ENCODE results near the genes ACSF2, CACNA1G and ANKRD40CL.

- PRO-cap, result no peak
- RAMPAGE, long total RNA, 3 experiments, result no peak in any of the 3 experiments
Observed at GRCh38 chr17:50263430-50264002, 10.8 kb upstream of the TMEM92 start.

GRCh38 chr17:50276655-50277238, 2.5 kb downstream of the TMEM92 start:
- PRO-cap, result no peak
- RAMPAGE, long total RNA, 3 experiments, result no peak in any of the 3 experiments

DNA sequence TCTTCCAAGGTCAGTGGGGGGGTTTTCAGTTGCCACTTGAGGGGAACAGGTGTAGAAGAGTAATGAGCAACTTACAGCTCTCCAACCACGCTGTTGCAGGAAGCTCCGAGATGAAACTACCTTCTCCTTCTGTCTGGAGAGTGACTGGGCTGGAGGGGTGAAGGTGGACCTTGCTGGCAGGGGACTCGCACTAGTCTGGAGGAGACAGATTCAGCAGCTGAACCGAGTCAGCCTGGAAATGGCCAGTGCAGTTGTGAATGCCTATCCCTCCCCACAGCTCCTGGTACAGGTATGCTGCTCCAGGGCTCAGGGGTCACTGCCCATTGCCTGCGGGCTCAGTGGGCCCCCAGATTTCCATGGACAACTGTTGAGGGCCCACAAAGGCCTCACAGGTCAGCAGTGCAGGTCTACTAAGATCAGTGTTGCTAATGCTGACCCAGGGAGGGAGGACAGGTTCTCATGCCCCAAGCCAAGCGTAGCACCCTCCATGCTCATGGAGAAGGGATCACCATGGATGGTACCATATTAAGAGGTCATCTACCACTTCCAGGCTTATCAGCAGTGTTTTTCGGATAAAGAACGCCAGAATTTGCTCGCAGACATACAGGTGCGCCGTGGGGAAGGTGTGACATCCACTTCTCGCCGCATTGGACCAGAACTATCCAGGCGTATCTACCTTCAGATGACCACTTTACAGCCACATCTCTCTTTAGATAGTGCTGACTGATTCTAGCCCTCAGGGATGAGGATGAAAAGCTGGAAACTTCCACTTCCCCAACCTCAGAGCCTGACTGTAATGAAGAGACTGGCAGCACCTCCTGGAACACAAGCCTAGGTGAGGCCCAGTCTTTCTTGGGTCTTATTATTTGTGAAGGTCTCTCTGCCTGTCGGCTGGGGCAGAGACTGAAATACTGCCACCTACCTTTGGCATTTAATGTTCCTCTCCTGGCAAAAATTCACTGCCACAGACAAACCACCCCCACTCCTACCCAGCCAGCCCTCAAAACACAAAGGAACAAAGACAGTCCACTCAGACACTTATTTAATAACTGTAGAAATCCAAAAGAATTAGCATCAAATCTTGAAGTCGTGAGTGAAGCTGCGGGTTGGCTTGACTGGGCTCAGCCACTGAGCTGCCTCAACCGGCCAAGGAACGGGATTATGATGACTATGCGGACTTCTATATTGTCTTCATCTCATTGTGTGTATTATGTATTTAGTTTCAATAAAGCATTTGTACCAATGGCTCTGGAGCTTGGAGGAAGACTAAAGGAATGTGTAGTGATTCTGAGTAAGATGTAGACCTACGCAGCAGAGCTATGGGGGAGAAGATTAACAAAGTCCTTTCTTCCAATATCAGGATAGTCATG, 7.7 kb downstream of the EME1 start:
- PRO-cap, result no peak
- RAMPAGE, long total RNA, 3 experiments, result no peak in any of the 3 experiments

DNA sequence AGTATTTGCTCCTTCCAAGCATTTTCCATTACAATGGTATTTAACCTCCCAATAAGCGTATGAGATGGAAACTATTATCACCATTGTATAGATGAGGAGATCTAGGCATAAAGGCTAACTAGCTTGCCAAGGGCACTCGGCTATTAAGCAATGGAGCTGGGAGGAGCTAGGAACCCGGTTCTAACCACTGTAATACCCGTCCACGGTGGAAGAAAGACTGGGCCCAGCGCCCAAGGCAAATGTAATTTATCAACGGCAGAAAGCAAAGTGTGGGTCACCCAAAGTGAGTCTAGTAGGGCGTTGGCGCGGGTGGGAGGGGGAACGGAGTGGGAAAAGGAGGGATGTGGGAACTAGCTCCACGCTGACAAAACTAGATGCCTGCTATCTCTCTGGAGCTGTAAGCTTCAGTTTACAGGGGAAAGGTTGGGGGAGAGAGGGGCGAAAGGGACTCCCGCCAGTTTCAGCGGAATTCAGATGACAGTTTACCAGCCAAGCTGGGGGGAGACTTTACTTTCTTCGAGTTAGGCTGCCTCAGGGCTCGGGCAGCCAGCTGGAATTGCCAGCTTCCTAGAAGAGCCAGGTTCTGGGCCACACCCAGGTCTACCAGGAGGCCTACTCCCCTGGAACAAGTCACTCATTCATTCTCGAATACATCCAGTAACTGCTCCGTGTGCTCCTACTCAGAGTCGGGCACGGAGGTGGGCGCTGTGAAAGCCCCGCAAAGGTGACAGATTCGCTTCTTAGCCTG, 928 bp downstream of the LRRC59 start:
- PRO-cap, result no peak
- RAMPAGE, long total RNA, 3 experiments, result no peak in any of the 3 experiments

DNA sequence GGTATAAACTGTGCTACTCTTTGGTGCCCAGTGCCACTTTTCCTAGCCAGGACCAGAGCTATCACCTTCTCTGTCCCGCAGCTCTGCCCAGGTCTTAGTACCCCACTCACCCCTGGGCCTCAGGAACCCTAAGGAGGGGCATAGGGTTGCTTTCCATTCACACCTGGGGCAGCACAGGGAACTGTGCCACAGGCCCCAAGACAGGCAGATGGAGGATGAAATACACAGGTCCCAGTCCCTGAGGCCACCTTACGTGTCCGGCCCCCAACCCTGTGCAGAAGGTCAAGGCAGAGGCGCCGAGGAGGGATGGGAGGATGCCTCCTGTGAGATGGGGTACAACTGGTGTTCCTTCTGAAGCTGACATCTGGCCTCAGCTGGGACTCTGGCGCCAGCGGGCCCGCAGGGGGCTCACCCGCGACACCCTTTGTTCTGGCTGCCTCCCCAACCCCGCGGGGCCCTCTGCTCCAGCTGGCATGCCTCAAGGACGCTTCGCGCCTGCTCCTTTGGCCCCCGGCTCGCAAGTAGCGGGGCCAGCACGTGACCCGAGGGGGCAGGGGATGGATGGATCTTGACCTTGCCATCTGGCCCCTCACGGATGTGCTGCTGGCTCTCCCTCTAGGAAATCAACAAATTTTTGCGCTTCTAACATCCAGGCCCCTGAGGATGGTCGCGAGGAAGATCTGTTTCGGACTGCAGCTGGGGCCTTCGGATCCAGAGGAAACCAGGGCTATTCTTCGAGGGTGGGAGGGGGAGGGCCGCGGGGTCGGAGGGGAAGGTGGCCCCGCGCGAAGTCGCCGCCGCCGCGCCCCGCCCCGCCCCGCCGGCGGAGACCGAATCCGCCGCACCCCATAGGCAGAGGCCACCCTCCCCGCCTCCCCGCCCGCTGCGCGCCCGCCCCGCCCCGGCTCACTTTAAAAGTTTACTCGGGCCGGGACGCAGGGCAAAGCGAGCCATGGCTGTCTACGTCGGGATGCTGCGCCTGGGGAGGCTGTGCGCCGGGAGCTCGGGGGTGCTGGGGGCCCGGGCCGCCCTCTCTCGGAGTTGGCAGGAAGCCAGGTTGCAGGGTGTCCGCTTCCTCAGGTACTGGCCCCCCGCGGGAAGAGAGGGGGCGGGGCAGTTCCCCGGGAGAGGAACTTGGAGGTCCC, at the start of gene ACSF2:
Gene ACSF2, plus strand, starts transcription at position 909 of the 1,145 bp plus-strand sequence.
- PRO-cap, result bidirectional peak, plus-strand start at position 909 of the sequence, minus-strand start at position 817 of the sequence
- RAMPAGE, long total RNA, 3 experiments, result start-site peak on the plus strand in 3 of 3 experiments, centred at positions 907 to 942 of the sequence, 19 to 21 reads per replicate

GRCh38 chr17:50538046-50538332, 5.5 kb downstream of the EPN3 start:
- PRO-cap, result no peak
- RAMPAGE, long total RNA, 3 experiments, result no peak in any of the 3 experiments

DNA sequence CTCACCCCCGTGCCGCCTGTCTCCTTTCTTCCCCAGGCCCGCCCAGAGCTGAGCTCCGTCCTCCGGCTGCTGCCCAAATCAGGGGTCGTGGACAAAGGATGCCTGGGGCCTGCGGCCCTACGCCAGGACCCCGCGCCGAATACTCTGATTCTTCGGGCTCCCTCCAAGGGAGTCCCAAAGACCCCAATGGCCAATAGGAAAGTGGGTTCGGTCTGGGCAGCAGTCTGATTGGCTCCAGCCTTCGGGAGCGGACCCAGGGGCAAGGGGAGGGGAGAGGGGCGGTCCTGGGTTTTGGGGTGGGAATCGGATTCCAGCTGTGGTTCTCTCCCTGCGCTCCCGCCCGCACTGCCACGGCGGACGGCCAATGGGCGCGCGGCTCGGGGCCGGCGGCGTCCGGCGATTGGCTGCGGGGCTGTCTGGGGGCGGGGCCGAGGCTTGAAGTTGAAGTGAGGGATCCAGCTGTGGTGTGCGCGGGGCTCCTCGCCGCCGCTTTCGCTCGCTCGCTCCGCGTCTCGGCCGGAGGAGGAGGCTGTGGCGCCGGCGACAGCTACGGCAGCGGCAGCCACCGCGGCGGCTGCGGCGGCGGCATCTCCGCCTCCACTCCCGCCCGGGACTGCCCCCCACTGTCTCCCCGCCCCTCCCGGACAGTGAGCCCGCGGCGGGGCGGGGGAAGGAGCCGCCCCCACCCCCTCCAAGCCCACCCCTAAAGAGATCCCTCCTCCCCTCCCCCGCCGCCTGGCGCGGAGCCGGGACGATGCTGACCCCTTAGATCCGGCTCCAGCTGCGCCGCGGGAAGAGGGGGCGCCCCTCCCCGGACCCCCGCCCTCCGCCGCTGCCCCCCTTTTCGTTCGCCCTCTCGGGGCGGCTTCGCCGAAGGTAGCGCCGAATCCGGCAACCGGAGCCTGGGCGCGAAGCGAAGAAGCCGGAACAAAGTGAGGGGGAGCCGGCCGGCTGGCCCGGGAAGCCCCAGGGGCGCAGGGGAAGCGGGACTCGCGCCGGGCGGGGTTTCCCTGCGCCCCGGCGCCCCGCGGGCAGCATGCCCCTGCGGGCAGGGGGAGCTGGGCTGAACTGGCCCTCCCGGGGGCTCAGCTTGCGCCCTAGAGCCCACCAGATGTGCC, at the start of gene CACNA1G:
Gene CACNA1G, plus strand, starts transcription at position 467 of the 1,118 bp plus-strand sequence.
- PRO-cap, result unidirectional peak, plus-strand start at position 467 of the sequence
- RAMPAGE, long total RNA, 3 experiments, result no peak in any of the 3 experiments

DNA sequence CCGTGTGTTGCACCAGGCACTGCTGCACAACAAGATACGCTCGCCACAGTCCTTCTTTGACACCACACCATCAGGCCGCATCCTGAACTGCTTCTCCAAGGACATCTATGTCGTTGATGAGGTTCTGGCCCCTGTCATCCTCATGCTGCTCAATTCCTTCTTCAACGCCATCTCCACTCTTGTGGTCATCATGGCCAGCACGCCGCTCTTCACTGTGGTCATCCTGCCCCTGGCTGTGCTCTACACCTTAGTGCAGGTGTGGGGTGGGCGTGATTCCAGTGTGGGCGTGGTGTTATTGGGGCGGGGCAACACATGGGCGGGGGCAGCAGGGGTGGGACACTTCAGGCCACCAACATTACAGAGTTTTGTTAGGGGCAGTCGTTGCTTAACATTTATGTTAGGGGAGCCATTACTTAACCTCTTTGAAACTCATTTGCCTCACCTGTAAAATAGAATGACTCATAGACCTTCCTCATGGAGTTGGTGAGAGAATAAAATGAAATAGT, 31.3 kb downstream of the ANKRD40 start:
- PRO-cap, result no peak
- RAMPAGE, long total RNA, 3 experiments, result no peak in any of the 3 experiments

DNA sequence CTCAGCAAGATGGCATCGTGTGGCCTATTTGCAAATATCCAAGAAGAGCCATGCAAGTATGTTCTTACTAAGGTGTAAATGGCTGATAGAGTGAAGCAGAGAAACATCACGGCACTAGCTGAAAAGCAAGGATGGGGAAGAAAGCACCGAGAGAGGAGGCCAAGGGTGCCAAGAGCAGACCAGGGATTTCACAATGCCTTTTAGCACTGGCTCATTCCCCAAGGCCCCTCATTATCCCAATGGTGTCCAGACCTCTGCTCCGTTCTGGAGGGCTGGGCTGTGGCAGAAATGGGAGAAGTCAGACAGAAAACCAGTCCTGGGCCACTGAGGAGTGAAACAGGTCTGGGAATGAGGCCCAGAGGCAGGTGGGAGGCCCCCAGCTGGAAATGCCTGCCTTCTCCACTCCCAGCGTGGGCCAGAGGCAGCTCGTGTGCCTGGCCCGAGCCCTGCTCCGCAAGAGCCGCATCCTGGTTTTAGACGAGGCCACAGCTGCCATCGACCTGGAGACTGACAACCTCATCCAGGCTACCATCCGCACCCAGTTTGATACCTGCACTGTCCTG, 20.5 kb downstream of the ANKRD40 start:
- PRO-cap, result no peak
- RAMPAGE, long total RNA, 3 experiments, result no peak in any of the 3 experiments

- PRO-cap, result no peak
- RAMPAGE, long total RNA, 3 experiments, result no peak in any of the 3 experiments
Observed at GRCh38 chr17:50690565-50691329, 17.0 kb downstream of the ANKRD40 start.

- PRO-cap, result no peak
- RAMPAGE, long total RNA, 3 experiments, result no peak in any of the 3 experiments
Observed at GRCh38 chr17:50720399-50720821, 1.0 kb downstream of the LUC7L3 start.

DNA sequence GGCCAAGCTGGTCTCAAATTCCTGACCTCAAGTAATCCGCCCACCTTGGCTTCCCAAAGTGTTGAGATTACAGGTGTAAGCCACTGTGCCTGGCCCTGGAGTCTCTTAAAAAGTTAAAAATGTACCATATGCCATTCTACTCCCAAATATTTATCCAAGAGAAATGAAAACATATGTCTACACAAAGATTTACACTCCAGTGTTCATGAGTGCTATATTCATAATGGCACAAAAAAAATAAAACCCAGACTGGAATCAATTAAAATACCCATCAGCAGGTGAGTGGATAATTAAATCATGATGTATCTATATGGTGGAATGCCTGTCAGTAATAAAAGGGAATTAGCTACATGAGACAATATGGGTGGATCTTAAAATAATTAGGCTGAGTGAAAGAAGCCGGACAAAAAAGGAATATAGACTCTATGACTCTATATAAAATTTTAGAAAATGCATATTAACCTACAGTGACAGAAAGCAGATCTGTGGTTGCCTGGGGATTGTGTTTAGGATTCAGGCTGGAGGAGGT, 23.2 kb downstream of the LUC7L3 start:
- PRO-cap, result no peak
- RAMPAGE, long total RNA, 3 experiments, result no peak in any of the 3 experiments

- PRO-cap, result no peak
- RAMPAGE, long total RNA, 3 experiments, result no peak in any of the 3 experiments
Observed at GRCh38 chr17:50746391-50746848, 20.9 kb downstream of the ANKRD40CL start.

- PRO-cap, result no peak
- RAMPAGE, long total RNA, 3 experiments, result no peak in any of the 3 experiments
Observed at GRCh38 chr17:50767322-50767772, at the start of gene ANKRD40CL. TSS of gene ANKRD40CL (minus strand) at chr17:50767518.

GRCh38 chr17:50860804-50861698, 5.1 kb downstream of the TOB1 start:
- PRO-cap, result no peak
- RAMPAGE, long total RNA, 3 experiments, result no peak in any of the 3 experiments

- PRO-cap, result no peak
- RAMPAGE, long total RNA, 3 experiments, result no peak in any of the 3 experiments
Observed at GRCh38 chr17:50889518-50890122, 23.5 kb upstream of the TOB1 start.

- PRO-cap, result no peak
- RAMPAGE, long total RNA, 3 experiments, result no peak in any of the 3 experiments
Observed at GRCh38 chr17:50908211-50908840, 42.2 kb upstream of the TOB1 start.

- PRO-cap, result bidirectional peak, plus-strand start at chr17:50909637, minus-strand start at chr17:50909358
- RAMPAGE, long total RNA, 3 experiments, result no peak in any of the 3 experiments
Observed at GRCh38 chr17:50908841-50909748, 42.9 kb upstream of the TOB1 start.

DNA sequence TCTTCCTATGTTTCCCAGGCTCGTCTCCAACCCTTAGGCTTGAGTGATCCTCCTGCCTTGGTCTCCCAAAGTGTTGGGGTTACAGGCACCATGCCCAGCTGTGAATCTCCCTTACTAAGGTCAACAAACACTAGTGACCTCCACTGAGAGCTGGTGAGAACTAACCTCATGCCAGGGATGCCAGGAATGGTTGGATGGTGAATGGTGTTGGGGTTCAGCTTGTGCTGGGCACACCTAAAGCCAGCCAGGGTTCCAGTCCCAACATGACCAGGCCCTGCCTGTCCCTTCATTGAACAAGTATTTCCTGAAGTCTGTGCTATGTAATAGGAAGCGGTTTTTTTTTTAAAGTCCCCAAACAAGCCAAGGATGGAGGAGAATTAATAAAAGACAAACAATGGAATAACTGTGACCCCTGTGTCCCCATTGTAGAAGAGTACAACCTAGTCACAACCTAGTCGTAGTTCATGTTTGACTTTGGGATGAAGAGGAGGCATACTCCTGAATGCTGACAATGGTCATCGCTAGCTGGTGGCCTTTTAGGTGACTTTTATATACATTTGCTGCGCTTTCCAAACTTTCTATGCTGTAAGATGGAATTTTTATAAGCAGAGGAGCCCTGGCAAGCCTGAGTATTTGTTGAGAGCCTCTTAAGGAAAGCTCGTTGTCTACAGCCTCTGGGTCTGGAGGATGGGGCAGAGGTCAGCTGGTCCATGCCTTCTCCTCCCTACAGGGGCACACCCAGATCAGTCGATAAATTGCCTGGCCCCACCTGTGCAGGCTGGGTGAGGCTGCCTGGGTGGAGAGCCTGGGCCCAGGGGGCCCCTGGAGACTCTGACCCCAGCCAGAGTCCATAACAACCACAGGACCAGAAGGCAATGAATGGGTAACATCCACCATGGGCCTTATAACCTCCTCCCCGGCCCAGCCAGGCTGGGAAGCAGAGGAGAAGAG, 56.2 kb upstream of the TOB1 start:
- PRO-cap, result no peak
- RAMPAGE, long total RNA, 3 experiments, result no peak in any of the 3 experiments

GRCh38 chr17:50946408-50947220, 80.5 kb upstream of the TOB1 start:
- PRO-cap, result no peak
- RAMPAGE, long total RNA, 3 experiments, result no peak in any of the 3 experiments

All from subcutaneous adipose tissue (tissue), 3 donors.